Airway epithelial cell (primary cell): ENCODE measurements around the genes ZNF880, ENSG00000269825, ZNF845, ZNF525, NDUFA3, LILRB3 and LAIR1.

- RAMPAGE, long total RNA, result no peak
Measured at GRCh38 chr19:52228076-52228748, 38.4 kb downstream of the PPP2R1A start.

DNA sequence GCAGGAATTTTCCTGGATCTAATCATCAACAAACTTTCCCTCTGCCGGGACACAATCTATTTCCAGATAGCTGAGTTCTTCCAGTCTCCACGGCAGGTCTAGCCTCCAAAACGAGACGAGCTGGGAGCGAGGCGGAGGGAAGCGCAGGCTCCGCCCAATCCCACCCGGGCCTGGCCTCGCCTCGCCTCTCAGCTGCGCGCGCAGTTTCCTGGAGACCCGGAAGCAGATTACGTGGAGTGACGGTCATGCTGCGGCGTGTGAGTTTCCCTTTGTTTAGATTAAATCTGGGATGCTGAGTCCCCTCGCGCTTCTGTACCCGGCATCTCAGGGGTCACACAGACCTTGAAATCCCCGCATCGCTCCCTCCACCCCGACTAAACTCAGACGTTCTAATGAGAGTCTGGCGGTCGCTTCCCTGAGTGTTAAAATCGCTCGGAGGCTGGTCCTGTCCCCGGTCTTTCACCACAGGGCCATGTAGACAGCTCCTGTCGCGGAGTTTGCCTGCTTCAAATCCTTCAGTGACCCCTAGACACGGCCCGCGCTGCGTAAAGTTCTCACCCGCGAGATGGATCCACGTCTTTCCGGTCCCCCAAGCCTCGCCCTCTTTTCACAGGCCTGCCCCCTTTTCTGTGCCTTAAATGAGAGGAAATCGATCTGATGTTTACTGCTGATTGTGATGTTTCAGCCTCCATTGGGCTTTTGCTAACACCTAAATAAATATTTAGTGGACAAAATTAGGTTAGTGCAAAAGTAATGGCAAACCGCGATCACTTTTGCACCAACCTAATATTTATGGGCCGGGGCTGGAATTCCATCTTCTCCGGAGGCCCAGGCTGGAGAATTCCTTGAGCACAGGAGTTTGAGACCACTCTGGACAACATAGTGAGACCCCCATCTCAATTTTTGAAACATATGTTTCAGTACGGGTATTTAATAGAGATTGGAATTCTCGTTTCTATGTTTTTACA lies at the start of gene ZNF880:
Gene ZNF880, plus strand, starts transcription at position 203 of the 968 bp plus-strand sequence.
- RAMPAGE, long total RNA, result start-site peak on the plus strand centred at position 215 of the sequence, 36 bp wide, 88 and 40 reads in 2 replicates

GRCh38 chr19:52690206-52690812 lies at the start of gene ENSG00000269825:
Gene ENSG00000269825, minus strand, starts transcription at chr19:52690496.
- RAMPAGE, long total RNA, result start-site peak on the minus strand at chr19:52690480-52690574, 136 and 88 reads in 2 replicates

DNA sequence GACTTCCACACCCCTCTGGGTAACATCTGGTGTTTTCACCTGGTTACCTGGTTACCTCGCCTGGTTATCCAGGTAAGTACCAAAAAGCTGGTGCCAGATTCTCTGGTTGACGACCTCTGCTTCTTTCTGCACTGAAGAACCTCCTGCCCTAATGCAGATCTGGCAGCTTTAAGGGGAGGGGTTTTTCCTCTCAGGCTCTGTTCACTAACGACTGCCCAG lies 256 bp downstream of the ERVV-2 start:
- RAMPAGE, long total RNA, result no peak

DNA sequence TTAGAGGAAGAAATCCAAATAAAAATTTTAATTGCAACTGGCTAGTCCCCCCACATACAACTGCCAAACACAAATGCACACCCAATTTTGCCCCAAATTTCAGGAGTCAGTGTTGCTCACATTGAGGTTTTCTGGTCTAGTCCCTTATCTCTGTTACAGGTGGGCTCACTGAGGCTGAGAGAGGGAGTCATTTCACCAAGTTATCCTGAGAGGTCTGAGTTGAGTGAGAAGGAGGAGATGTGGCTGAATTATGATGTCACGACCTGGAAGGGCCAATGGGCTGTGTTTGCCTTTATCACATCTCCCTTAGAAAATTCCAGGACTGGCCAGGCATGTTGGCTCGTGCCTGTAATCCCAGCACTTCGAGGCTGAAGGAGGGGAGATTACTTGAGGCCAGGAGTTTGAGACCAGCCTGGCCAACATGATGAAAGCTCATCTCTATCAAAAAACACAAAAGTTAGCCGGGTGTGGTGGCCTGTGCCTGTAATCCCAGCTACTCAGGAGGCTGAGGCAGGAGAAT lies 3.2 kb downstream of the ZNF415 start:
- RAMPAGE, long total RNA, result no peak

DNA sequence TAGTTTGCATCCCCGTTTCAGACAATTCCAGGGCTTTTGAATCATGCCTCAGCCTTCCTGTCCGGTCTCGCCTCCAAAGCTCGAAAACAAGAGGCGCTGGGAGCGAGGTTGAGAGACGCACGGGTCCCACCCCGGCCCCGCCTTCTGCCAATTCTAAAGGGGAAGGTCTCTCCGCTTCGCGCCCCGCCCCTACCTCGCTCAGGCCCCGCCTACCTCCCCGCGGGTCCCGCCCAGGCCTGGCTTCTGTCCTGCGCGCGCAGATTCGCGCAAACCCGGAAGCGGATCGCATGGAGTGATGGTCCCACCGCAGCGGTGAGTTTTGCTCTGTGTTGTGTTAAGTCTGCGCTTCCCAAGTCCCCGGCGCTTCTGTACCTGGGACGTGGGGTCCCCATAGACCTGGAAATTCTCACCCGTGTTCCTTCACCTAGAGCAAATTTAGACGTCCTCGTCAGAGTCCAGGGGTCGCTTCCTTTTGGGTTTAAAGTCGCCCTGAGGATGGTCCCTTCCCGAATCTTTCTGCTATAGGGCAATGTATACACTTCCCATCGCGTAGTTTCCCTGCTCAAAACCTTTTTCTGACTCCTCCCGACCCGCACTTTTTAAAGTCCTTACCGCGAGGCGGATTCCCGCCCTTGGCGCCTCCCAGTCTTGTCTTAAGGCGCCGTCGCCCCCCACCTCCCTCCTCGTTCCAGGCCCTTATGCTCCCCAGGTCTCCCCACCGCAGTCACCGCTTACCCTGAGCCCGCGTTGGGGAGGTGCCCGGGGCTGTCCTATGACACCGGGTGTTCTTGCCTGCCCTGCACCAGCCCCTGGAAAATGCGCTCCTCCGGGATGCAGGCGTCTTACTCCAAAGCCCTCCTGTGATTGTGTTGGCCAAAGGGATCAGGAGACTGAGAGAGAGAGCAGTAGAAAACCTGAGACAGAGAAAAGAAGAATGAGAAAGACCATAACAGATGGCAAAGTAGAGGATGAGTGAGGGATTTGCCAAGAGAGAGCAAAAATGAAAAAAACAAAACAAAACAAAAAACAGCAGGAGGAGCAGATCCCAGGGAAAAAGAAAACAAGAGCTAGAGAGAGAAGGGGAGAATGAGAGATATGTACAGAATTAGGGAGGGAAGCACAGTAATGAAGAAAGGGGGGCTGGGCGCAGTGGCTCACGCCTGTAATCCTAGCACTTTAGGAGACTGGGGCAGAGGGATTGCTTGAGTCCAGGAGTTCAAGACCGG lies at the start of gene ZNF845:
Gene ZNF845, plus strand, starts transcription at position 269 of the 1,226 bp plus-strand sequence.
- RAMPAGE, long total RNA, result start-site peak on the plus strand centred at position 272 of the sequence, 38 bp wide, 82 and 38 reads in 2 replicates

DNA sequence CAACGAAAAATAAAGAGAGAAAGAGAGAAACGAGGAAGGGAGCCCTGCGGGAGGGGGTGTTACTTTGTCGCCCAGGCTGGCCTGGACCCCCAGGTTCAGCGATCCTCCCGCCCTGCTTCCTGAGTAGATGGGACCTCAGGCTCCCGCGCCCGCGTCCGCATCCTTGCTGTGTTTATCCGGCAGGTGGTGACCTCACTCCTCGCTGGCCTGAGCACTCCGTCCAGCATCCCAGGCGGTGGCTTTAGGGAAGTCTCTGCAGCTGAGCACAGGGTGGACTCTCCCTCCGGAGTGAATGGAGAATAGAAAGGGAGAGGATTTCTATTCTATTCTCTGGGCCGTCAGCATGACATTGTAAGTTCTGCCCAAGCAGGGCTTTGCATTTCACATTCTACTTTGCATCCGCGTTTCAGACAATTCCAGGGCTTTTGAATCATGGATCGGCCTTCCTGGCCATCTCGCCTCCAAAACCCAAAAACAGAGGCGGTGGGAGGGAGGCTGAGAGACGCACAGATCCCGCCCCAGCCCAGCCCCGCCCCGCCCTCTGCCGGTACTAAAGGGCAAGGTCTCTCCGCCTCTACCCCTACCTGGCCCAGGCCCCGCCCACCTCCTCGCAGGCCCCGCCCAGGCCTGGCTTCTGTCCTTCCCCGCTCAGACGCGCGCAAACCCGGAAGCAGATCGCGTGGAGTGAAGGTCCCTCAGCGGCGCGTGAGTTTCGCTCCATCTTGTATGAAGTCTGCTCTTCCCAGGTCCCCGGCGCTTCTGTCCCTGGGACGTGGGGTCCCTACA lies at the start of gene ZNF525:
Gene ZNF525, plus strand, starts transcription at position 651 of the 786 bp plus-strand sequence.
- RAMPAGE, long total RNA, result start-site peak on the plus strand centred at position 667 of the sequence, 64 bp wide, 67 and 19 reads in 2 replicates

DNA sequence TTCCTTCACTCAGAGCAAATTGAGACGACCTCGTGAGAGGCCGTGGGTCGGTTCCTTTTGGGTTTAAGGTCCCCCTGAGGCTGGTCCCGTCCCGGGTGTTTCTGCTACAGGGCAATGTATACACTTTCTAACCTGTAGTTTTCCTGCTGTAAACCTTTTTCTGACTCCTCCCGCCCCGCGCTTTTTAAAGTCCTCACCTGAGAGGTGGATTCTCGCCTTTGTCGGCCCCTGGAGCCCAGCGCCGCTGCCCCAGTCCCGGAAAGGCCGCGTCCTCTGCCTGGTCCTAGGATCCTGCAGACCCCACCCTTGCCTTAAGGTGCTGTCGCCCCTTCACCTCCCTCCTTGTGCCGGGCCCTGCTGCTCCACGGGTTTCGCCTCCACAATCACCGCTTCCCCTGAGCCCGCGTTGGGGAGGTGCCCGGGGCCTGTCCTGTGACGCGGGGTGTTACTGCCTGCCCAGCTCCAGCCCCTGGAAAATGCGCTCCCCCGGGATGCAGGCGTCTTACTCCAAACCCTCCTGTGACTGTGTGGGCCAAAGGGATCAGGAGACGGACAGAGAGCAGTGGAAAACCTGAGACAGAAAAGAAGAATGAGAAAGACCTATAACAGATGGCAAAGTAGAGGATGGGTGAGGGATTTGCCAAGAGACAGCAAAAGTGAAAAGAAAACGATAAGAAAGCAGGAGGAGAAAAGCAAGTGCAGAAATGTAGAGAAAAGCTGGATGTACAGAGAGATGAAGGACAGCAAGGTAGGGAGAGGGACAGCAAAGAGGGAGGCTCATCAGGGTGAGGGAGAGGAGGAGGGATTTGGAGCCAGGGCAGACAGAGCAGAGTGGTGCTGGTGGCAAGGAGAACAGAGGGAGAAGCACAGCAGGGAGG lies 586 bp downstream of the ZNF761 start:
- RAMPAGE, long total RNA, result no peak

- RAMPAGE, long total RNA, result no peak
Measured at GRCh38 chr19:53519487-53520001, 18.4 kb upstream of the ZNF331 start.

- RAMPAGE, long total RNA, result no peak
Measured at GRCh38 chr19:53833878-53834371, 9.8 kb upstream of the NLRP12 start.

GRCh38 chr19:53844886-53845145 lies 20.7 kb upstream of the NLRP12 start:
- RAMPAGE, long total RNA, result no peak

GRCh38 chr19:53977956-53978850 lies 13.2 kb upstream of the CACNG6 start:
- RAMPAGE, long total RNA, result no peak

- RAMPAGE, long total RNA, result start-site peak on the plus strand at chr19:54102816-54102875, 2,975 and 1,031 reads in 2 replicates
Measured at GRCh38 chr19:54102322-54102963, at the start of gene NDUFA3. Gene NDUFA3, plus strand, starts transcription at chr19:54102855.

DNA sequence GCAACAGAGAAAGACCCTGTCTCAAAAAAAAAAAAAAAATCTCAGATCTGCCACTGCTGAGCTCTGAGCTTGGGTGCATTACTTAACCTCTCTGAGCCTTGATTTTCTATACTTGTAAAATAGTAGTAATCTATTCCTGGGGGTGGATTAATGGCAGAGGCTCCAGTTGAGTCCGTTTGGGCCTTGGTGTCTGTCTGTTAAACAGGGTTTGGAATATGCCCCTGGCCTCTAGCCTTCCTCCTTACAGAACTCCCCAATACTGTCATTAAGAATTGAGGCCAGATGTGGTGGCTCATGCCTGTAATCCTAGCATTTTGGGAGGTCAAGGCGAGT lies 3.3 kb downstream of the TFPT start:
- RAMPAGE, long total RNA, result no peak

GRCh38 chr19:54136486-54137559 lies 739 bp upstream of the CNOT3 start:
- RAMPAGE, long total RNA, result no peak

- RAMPAGE, long total RNA, result no peak
Measured at GRCh38 chr19:54190045-54190612, 749 bp upstream of the MBOAT7 start.

- RAMPAGE, long total RNA, result no peak
Measured at GRCh38 chr19:54204405-54205422, 4.1 kb downstream of the RPS9 start.

DNA sequence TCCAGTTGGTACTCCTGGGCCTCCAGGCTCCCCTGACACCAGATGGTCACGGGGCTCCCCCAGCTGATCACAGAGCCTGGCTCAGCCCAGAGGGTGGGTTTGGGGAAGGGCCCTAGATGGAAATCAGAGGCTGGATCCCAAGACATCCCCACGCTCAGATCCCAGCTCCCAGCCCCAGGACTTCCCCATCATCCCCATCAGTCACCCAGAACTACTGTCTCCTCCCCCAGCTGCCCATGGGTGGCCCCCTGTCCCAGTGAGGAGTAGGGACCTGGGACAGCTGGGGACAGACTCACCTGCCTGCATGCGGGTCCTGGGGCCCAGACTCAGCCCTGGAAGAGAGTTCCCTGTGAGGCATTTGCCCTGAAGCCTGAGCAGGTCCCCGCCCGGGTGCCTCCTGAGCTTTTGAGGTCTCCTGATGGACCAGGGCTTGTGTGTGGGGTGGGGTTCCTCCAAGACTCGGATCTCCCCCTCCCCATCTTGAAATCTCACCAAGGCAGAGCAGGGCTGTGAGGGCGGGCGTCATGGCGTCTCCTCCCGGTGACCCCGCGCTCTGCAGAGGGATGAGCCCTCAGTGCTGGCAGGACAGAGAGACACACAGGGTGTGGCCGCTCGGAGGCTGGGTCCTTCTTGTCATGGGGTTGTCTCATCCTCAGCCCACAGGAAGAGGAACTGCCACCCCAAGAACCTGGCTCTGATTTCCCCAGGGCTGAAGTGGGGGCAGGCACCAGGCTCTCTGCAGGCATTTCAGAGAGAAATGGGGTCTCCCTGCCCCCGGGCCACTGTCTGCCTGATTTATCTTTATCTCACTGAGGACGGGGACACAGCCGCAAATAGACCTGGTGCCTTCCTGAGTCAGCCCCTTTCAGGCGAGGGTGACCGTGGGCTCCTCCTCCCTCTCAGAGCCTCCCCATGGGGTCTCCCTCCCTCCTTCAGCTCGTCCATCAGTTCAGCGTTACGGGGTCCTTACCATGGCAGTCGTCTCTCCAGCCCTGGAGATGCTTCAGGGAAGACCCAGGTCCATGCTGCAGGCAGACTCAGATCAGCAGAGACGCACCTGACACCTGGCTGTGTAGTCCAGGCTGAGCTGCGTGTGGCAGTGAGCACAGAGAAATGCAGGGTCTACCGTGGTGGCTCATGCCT lies at the start of gene LILRB3:
Gene LILRB3, minus strand, starts transcription at position 557 of the 1,143 bp plus-strand sequence.
- RAMPAGE, long total RNA, result no peak

DNA sequence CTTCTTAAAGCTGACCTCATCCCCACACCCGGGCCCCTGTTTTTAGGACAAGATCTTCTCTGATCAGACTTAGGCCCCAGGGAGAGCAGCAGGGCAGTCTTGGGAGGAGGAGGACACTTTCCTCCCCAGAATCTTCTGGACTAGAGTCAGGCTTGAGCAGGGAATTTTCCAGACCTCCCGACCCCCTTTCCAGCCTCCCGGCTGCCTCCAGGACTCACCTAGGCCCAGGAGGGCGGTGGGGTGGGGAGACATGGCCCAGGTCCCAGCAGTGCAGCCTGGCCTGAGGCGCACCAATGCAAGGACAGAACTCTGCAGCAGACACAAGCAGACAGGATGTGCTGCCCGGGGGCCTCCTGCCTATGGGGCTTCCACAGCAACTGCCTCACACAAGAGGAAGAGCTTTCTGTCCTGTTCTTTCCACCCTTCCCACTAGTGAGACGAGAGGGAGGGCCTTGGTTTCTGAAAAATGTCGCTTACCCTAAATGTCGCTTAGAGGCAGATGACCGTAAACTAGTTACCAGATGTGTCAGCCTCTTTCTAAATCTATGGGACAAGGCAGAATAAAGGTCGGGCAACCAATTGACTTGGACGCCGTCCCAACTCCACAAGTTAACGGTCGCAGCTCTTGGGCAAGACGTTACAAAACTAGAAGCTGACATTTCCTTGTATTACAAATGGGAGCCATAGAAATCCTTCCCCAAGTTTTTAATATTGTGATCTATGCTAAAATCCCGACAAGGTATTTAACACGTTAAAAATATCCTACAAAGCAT lies at the start of gene LAIR1:
Gene LAIR1, minus strand, starts transcription at position 379 of the 773 bp plus-strand sequence.
- RAMPAGE, long total RNA, result no peak

GRCh38 chr19:54458298-54458860 lies 5.2 kb downstream of the LENG9 start:
- RAMPAGE, long total RNA, result no peak